ENCODE data around the gene CDS2.

GRCh38 chr20:4217444-4217875, 31.6 kb downstream of the ADRA1D start:
CAGE:
- cytosol, long polyA minus RNA: no peak
- cytosol, long polyA plus RNA: no peak
- long polyA plus RNA: no peak
- nucleus, long polyA minus RNA: no peak
- nucleus, long polyA plus RNA: no peak

GRCh38 chr20:4689022-4689406, 2.8 kb downstream of the PRNP start:
CAGE:
- cytosol, long polyA minus RNA: no peak
- cytosol, long polyA plus RNA: no peak
- long polyA plus RNA: no peak
- nucleus, long polyA minus RNA: no peak
- nucleus, long polyA plus RNA: no peak

DNA sequence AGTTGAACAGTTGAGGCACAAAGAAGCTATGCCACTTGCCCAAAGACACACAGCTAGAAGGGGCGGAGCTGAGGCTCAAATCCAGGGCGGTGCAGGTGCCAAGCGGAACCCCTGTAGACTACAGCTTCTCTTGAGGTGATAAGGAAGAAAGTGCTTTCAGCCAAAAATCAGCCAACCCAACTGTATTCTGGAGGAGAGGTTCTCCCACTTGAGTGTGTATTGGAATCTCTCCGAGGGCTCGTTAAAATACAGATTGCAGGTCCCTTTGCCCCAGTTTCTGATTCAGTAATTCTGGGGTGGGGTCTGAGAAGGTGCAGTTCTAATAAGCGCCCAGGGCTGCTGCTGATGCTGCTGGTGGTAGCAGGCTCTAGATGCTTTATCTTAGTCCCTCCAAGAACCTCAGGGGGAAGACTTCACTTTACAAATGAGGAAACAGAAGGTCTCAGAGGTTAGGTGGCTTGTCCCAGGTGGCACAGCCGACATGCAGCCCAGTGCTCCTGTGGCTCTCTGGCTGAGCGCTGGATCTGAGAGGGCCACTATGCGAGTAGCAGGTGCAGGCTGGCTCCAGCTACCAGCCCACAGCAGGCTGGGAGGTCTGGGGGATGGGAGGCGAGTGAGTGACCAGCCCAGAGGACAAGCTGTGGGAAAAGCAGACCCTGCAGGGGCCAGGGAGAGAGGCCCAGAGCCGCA, 10.9 kb downstream of the RASSF2 start:
CAGE:
- cytosol, long polyA minus RNA: no peak
- cytosol, long polyA plus RNA: no peak
- long polyA plus RNA: no peak
- nucleus, long polyA minus RNA: no peak
- nucleus, long polyA plus RNA: no peak

CAGE:
- cytosol, long polyA minus RNA: no peak
- cytosol, long polyA plus RNA: no peak
- long polyA plus RNA: no peak
- nucleus, long polyA minus RNA: no peak
- nucleus, long polyA plus RNA: no peak
Observed at GRCh38 chr20:4814604-4815428, 8.6 kb downstream of the RASSF2 start.

DNA sequence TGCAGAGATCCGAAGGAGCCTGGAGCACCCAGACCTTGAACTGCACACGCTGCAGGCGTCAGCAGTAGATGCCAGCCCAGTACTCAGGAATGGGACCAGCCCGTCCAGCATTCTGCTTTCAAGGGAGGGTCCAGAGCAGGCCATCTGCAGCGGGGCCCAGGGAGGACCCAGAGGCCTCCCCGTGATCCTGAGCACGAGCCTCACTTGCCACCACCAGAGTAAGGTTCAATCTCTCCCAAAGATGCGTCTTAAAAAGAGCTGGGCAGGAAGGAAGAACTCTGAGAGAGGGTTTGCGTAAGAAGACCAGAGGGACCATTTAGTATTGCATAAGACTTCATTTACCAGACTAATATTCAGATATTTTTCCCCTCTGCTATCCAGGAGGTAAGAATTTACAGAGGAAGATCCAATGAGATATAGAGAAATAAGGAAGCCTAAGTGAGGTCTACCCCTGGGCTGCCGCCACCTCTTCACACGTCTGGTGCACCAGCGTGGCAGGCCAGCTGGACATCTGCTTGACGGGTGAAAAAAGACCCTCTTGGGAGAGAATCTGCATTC, 5.5 kb upstream of the RASSF2 start:
CAGE:
- cytosol, long polyA minus RNA: no peak
- cytosol, long polyA plus RNA: no peak
- long polyA plus RNA: no peak
- nucleus, long polyA minus RNA: no peak
- nucleus, long polyA plus RNA: no peak

CAGE:
- cytosol, long polyA minus RNA: no peak
- cytosol, long polyA plus RNA: no peak
- long polyA plus RNA: no peak
- nucleus, long polyA minus RNA: no peak
- nucleus, long polyA plus RNA: no peak
Observed at GRCh38 chr20:4869389-4870224, 46.2 kb upstream of the RASSF2 start.

DNA sequence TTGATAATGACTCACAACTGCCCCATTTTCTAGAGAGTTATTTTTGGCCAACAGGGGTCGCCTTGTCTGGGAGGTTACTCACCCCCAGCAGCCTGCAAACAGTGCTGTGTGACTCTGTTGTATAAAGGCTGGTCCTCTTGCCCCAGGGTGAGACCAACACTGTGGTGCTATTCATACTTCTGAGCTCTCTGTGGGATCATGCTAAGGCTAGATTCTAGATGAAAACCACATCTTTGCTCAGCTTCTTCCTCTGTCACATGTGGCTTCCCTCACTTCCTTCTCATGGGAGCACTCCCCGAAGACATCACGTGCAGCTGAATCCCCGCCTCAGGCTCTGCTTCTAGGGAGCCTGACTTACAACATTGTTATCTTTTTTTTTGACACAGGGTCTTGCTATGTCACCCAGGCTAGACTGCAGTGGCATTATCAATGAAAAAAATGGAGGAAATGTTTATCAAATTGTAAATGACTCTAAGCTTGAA, 55.6 kb upstream of the SLC23A2 start:
CAGE:
- cytosol, long polyA minus RNA: no peak
- cytosol, long polyA plus RNA: no peak
- long polyA plus RNA: no peak
- nucleus, long polyA minus RNA: no peak
- nucleus, long polyA plus RNA: no peak

CAGE:
- cytosol, long polyA minus RNA: no peak
- cytosol, long polyA plus RNA: no peak
- long polyA plus RNA: no peak
- nucleus, long polyA minus RNA: no peak
- nucleus, long polyA plus RNA: no peak
Observed at GRCh38 chr20:5112222-5112582, 674 bp downstream of the TMEM230 start.

DNA sequence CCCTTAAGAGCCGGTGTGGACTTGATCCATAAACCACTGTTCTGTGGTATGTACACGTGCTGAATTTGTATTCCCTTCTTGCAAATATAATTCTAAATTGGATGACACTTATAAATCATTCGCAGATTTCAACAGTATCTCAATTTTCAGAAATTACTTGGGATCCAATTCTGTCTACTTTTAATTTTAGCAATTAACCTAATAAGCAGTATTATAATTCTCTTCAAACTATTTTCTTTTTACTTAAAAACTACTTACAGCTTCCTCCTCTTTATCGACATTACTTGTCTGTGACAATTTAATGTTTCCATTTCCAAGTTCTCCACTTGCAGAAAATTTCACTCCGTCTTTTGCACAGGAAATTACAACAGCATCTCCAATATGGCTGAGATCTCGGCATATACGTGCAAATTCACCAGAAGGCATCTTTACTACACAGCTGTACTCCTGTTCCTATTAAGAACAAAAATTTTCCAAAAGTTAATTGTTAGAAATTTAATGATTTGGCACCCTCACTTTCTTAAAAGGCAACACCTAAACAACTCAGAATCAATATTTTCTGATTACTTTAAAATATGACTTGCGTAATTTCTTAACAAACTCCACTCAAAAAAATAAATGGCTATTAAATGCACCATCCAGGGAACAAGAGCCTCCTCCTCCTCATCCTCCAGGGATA, 2.4 kb downstream of the PCNA start:
CAGE:
- cytosol, long polyA minus RNA: no peak
- cytosol, long polyA plus RNA: no peak
- long polyA plus RNA: no peak
- nucleus, long polyA minus RNA: no peak
- nucleus, long polyA plus RNA: no peak

GRCh38 chr20:5126298-5126643, 537 bp upstream of the CDS2 start:
CAGE:
- cytosol, long polyA minus RNA: start-site peak on the minus strand at chr20:5126540-5126584, 32 reads
- cytosol, long polyA plus RNA: no peak
- long polyA plus RNA: start-site peak on the minus strand at chr20:5126554-5126645, 57 and 139 reads in 2 replicates
- nucleus, long polyA minus RNA: no peak
- nucleus, long polyA plus RNA: start-site peak on the minus strand at chr20:5126532-5126584, 27 and 41 reads in 2 replicates

GRCh38 chr20:5126644-5127410, at the start of gene CDS2:
CDS2 (plus strand) TSS chr20:5127008.
CAGE:
- cytosol, long polyA minus RNA: start-site peak on the plus strand at chr20:5126929-5126970, 24 reads; start-site peak on the plus strand at chr20:5127031-5127097, 11 reads
- cytosol, long polyA plus RNA: no peak
- long polyA plus RNA: start-site peak on the plus strand at chr20:5126862-5127054, 698 and 71 reads in 2 replicates
- nucleus, long polyA minus RNA: start-site peak on the plus strand at chr20:5126942-5126951, 43 reads
- nucleus, long polyA plus RNA: start-site peak on the plus strand at chr20:5126939-5127048, 296 and 246 reads in 2 replicates

DNA sequence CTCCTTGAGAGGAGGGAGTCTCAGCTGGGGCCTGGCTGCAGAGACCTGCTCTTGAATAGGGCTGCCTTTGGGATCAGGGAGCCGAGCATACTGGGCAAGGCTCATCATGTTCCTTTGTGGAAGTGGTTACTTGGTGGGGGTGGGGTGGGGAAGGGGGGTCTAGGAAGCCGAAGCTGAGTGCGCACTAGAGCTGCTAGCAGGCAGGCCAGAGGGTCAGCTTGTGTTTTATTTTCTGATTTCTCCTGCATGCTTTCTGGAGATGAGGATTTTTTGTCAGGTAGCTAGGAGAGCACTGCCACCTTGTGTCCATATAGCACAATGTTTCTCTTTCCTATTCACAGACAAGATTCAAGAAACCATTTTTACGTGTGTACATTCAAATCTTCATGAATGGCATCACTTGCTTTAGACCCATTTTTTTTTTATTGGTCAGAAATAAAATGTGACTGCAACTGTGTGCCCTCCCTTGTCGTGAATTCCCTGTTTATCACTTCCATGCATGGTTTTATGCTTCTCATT, 65.5 kb downstream of the CDS2 start:
CAGE:
- cytosol, long polyA minus RNA: no peak
- cytosol, long polyA plus RNA: no peak
- long polyA plus RNA: no peak
- nucleus, long polyA minus RNA: no peak
- nucleus, long polyA plus RNA: no peak

DNA sequence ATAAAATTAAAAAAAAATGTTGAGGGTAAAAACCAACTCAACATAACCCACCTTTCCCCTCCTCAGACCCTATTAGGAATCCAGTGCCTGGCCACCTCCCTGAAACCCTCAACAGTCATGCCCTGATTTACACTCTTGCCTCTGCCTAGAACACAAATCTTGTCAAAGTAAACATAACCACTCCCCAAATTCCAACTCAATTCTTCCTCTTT, 58.7 kb downstream of the GPCPD1 start:
CAGE:
- cytosol, long polyA minus RNA: no peak
- cytosol, long polyA plus RNA: no peak
- long polyA plus RNA: no peak
- nucleus, long polyA minus RNA: no peak
- nucleus, long polyA plus RNA: no peak

CAGE:
- cytosol, long polyA minus RNA: no peak
- cytosol, long polyA plus RNA: no peak
- long polyA plus RNA: no peak
- nucleus, long polyA minus RNA: no peak
- nucleus, long polyA plus RNA: no peak
Observed at GRCh38 chr20:5552736-5553459, 57.9 kb downstream of the GPCPD1 start.

GRCh38 chr20:5781876-5782080, 31.6 kb downstream of the SHLD1 start:
CAGE:
- cytosol, long polyA minus RNA: no peak
- cytosol, long polyA plus RNA: no peak
- long polyA plus RNA: no peak
- nucleus, long polyA minus RNA: no peak
- nucleus, long polyA plus RNA: no peak

DNA sequence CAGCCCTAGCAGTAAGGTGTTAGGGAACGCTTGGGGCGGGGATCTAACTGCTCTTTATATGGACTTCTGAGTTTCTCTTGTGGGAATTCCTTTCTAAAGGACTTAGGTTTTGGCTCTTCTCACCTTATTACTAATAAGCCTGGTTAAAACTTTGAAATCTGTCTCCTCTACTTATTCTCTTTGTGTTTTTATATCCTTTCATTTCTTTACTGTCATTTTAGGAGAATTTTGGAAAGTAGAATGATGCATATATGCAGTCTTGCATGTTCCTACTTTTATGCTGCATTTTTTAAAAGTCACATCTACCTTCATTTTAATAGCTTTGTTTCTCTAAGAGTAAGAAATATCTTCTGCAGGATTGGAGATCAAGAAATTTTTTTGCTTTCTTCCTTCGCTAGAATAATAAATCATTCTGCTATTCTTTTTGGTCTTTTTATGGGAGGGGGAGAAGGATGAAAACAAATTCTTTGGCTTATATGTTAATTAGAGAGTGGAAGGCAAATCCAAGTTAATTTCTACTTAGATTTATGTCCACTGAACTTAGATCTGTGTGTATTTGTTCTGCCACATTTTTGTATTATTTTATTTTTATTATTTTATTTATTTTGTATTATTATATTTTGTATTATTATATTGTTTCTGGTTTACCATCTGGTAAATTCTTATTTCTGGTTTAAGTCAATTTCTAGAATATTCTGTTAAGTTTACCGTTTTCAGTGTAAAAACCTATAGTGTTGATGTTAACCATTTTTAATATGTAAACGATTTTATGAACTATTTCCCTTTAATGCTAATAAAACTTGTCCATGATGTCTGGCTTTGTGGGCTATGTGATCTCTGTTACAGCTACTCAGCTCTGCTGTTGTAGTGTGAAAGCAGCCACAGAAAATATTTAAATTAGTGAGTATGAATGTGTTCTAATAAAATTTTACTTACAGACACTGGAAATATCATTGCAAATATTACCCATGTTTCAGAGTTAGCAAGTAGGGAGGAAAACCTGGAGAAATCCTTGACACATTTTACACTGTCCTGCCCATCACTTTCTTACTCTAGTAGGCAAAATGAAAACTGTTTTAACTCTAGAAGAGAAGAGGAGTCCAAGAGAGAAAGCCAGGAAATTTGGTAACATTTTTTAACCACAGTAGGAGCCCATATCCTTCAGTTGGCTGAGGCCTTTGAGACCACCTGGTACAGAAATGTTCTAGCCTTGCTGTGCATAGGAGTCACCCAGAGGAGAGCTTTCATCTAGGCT, 22.3 kb downstream of the CRLS1 start:
CAGE:
- cytosol, long polyA minus RNA: no peak
- cytosol, long polyA plus RNA: no peak
- long polyA plus RNA: no peak
- nucleus, long polyA minus RNA: no peak
- nucleus, long polyA plus RNA: no peak

DNA sequence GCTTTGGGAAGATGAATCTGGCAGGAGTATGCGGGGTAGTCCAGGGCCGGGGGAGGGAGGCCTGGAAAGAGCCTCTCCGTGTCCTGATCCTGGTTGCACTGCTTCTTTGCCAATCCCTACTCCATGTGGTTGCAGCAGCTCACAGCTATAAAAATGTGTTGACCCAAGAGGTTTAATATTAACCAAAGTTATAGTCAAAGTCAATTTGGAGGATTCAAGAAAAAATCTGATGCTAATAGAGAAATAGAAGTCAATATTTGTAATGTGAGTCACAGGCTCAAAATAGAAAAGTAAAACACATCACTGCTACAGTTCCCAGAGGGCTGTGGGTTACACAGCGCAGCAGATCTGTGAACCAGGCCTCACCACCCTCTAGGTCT, 63.3 kb upstream of the BMP2 start:
CAGE:
- cytosol, long polyA minus RNA: no peak
- cytosol, long polyA plus RNA: no peak
- long polyA plus RNA: no peak
- nucleus, long polyA minus RNA: no peak
- nucleus, long polyA plus RNA: no peak

DNA sequence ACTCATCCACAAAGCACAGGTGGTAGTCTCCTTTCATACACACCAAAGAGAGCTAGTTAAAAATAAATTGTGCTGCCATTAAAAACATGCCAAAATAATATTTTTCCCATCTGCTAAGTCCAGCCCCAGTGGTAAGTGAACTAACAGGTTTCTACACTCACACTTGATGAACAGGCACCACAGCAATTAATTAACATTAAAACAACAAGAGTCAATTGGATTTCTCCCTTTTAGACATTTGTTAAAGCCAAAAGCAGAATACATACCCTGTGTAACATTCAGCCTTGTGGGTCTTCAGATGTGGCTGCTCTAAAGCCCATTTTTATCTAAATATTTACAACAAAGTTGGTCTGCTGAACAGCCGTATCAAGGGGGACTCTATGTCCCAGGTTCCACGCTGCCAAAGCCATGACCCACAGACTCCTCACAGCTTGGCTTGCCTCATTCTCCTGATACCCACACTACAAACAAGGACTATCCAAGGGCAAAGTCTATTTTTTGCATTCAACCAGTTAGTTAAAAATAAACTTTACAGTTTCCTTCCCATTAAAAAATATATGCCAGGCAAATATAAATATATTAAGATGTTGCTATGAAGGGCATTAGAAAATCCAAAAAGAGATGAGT, 490.5 kb downstream of the BMP2 start:
CAGE:
- cytosol, long polyA minus RNA: no peak
- cytosol, long polyA plus RNA: no peak
- long polyA plus RNA: no peak
- nucleus, long polyA minus RNA: no peak
- nucleus, long polyA plus RNA: no peak

DNA sequence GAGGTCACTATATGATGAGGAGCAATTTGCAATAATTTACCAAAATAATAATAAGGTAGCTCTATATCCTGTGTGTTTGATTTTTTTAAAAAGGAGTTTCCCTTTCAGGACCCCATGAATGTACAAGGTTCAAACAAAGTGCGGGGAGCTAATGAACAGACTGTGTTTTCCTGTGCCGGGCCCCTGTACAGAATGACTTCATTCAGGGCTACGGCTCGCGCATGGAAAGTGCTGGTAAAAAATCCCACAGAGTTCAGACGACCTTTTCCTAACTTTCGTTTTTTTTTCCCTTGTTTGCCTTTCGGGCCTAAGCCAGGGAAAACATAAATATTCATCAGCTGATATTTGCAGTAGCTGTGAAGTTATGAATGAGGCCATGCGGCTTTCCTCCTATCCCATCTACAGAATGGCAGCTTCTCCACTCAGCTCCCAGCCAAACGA, 74.0 kb downstream of the HAO1 start:
CAGE:
- cytosol, long polyA minus RNA: no peak
- cytosol, long polyA plus RNA: no peak
- long polyA plus RNA: no peak
- nucleus, long polyA minus RNA: no peak
- nucleus, long polyA plus RNA: no peak

DNA sequence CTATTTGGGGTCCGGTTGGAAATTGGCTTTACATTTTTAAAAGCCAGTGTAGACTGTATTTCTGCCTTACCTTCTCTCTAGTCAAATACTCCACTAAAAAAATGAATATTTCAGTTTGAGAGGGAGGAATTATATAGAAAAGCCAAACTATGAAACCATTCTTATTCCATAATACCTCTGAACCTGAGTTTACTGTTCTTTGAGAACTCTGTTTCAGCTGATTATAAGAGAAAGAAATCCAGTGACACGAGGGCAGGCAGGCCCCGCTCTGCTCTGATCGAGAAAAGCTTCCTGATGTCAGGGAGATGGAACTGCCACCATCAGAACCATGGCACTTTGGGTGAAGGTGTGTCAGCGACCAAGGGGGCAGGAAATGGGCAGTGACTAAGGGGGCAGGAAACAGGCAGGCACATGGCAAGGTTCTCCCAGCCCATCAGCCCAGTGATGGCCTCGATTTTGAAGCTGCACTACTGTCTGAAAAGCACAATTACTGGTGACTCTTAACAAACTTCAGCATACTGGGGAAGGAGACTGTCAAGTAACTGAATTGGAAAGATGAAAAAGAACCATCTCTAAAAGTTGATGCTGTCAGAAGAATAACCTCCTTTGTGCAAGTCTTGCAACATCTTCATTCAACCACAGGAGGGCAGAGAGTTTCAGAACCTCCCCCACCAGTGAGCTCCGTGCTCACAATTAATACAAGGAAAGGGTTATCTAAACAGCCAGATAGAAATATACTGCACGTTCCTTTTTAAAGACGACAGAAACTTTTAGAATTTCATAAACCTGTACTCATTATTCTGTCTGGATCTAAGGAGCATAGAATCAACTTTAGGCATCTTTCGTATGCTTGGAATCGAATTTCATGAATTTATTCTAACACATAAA, 39.2 kb downstream of the TMX4 start:
CAGE:
- cytosol, long polyA minus RNA: no peak
- cytosol, long polyA plus RNA: no peak
- long polyA plus RNA: no peak
- nucleus, long polyA minus RNA: no peak
- nucleus, long polyA plus RNA: no peak